LNCaP clone FGC (cell line): ENCODE data around the gene STMN1.

- RRBS, 2 experiments: 1 to 2% methylated on average over 23 of the region's 45 CpGs
These were observed 387 bp upstream of the MACO1 start for GRCh38 chr1:25430228-25430792.

DNA sequence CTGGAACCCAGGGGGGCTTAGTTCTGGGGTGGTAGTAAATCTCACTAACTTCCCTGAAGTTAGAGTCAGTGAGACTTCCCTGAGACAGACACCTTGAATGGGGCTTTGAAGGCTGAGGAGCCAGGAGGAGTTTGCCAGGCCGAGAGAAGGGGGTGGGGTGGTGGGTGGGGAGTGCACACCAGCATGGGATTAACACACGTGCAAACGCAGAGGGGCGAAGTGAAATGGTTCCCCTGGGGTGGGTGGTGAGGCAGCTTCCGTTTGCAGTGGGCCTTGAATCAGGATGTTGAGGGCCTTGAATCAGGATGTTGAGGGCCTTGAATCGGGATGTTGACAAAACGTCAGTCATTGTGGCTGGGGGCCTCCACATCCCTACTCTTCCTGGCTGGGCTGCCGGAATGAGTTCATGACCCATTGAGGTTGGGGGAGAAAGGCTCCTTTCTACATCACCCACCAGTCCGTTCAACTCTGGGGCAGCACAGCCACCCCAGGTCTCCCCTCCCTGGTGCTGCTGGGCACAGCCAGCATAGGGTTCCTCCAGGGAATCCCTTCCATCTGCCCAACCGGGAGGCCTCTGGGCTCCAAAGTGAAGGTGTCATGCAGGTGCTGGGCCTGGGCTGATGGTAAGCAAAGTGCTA is 16.6 kb downstream of the LDLRAP1 start:
- RRBS, 2 experiments: no CpG with 5 or more reads among the region's 10 CpGs

DNA sequence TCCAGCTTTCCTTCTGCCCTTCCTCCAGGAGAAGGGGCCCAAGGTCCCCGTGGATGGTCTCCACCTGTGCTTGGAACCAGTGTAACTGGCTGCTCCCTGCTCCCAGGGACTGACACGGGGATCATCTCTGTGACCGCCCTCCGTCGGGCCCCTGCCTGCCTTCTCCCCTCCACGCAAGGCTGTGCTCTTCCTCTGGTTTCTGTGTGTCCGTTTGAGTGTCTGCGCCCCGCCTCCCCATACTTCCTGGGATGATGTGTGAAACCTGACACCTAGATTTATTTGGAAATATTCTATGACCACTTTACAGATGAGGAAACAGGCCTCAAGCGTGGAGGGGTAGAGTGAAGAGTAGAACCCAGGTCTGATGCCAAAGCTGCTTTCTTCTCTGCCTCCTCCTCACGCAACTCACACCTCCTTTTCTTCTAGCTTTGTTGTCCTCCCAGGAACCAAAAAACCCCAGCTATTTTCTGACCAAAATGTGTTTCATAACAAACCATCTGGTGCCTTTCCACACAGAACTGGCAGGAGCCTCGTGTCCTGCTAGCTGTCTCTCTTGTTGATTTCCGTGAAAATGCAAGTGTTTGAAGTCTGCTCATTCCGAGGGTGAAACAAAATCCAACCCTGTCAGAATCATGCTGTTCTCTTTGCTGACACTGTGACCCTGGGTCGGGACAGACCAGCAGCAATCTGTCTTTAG is 24.4 kb downstream of the LDLRAP1 start:
- RRBS, 2 experiments: no CpG with 5 or more reads among the region's 15 CpGs

- RRBS, 2 experiments: no CpG with 5 or more reads among the region's 20 CpGs
These were observed 26.3 kb downstream of the LDLRAP1 start for GRCh38 chr1:25569392-25570415.

GRCh38 chr1:25619010-25619540 is 2.5 kb downstream of the MAN1C1 start:
- RRBS, 2 experiments: no CpG with 5 or more reads among the region's 9 CpGs

DNA sequence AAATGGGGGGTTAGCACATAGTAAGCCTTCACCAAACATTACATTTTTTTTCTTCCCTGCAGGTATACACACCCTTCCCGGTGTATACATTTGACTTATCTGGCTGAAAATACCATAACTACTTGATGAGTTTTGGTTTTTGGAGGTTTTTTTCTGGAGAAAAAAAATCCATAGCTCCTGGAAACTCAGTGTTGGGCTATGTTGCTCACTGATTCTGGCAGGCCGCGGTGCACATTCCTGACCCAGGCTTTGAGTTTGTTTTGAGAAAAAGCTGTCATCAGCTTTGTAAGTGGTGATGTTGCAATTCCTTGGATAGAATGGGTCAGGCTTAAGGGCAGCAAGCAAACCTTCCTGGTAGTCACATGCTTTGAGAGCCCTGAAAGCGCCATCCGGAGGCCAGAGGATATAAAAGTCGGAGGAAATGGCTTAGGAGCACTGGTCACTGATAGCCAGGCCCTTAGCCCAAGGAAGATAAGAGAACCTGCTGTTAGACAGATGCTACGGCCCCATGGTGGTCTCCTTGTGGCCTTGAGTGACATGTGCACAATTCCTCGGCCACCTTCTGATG is 78.4 kb downstream of the MAN1C1 start:
- RRBS, 2 experiments: no CpG with 5 or more reads among the region's 8 CpGs

DNA sequence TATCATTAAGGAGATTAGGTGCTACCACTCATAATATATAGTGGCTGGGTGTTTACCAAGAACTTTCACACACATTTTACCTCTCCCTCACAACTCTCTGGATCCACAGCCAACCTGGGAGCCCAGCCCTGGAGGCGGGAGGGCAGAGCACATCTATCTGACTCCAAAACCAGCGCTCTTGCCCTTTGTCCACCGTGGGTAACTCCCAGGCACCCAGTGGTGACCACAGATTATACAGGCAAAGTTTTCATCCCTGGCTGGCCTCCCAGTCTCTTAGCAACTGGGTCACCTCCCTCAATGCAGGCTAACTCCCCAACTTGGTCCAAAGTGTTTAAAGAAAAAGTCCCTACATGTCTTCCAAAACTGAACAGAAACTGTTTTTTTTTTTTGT is 2.4 kb downstream of the PAQR7 start:
- RRBS, 2 experiments: no CpG with 5 or more reads among the region's 3 CpGs

GRCh38 chr1:25906343-25906739 is at the start of gene STMN1:
STMN1 (minus strand) TSS chr1:25906419.
- RRBS, 2 experiments: 1 to 2% methylated on average over 6 to 8 of the region's 37 CpGs

- RRBS, 2 experiments: no CpG with 5 or more reads among the region's 8 CpGs
These were observed 1.3 kb upstream of the STMN1 start for GRCh38 chr1:25907468-25907941.

- RRBS, 2 experiments: no CpG with 5 or more reads among the region's 5 CpGs
These were observed 18.1 kb upstream of the PDIK1L start for GRCh38 chr1:26093593-26093914.

DNA sequence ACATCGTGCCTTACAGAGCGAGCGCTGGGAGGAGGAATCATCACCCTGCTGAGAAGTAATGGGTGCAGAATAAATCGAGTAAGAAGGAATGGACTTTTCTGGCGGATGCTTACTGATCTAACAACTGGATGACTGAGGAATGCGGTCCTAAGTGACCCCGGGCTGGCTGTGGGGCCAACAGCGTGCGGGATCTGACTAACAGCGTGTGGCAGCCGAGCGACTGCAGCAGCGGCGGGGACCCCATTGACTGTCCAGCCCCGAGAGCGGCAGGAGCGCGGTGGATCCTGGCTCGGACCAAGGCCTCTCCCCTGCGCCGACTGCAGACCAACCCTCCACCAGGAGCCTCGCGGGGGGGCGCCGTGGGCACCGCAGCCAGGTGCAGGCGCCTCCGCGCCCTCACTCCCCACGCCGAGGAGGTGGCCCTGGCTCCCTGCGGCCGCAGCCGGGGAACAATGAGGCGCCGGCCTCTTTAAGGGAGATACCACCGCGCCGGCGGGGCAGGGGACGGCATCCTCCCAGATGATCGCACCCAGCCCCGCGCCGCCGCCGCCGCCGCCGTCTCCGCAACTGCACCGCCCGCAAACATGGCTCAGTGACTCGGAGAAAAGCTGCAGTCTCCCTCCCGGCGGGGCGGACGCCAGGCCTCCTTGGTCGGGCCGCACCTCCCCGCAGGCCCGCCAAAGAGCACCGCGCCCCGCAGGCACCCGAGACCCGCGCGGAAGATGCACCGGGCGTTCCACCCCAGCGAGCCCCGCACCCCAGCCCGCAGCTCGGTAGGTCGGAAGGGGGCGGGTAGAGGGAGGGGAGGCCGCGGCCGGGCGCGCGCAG is 762 bp upstream of the PDIK1L start:
- RRBS, 2 experiments: under 1% methylated on average over 9 to 12 of the region's 83 CpGs

DNA sequence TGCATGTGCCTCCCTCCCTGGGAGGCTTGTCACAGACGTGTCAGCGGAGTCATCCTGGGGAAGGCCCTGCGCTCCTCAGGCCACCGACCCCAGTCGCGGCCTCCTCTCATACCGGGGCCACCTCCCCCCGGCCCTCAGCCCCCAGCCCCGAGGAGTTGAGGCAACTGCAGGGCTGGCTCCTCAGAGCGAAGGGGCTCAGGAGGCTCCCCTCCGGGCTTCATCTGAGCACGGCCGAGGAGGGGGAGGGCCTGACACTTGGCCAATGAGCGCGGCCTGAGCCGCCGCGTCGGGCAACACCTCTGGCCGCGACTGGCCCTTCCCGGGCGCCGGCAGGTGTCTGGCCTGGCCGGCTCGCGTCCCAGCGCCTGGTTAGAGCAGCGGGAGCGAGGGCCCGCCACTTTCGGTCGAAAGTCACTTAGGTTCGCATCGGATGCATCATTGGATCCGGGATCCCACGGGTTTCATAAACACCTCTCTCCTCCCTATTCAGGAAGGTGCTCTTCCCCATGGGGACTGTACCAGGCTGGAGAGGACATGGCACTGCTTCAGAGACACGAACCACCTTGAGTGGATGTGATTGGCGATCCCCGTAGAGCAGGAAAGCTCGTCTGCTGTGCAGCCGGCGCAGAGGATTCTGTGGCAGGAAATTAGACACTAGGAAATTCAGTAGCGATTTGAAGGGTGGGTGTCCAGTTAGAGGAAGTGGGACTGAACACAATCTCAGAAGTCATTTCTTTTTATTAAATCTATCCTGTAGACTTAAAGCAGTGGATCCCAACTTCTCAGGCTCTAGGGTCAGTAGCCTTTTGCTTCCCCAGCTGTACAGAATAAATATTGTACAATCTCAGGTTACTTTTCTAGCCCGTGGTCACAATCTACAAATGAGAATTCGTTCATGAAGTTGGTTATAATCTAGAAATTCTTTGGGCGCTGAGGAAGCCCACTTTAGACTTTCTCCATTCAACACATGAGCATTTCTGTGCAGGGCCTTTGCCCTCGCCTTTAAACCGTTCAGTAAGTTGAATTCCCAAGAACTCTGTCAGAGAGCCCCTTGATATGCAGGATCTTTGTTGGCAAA is 685 bp downstream of the PDIK1L start:
- RRBS, 2 experiments: under 1 to 1% methylated on average over 18 of the region's 49 CpGs

- RRBS, 2 experiments: no CpG with 5 or more reads among the region's 18 CpGs
These were observed 15.7 kb downstream of the PDIK1L start for GRCh38 chr1:26126972-26128014.

DNA sequence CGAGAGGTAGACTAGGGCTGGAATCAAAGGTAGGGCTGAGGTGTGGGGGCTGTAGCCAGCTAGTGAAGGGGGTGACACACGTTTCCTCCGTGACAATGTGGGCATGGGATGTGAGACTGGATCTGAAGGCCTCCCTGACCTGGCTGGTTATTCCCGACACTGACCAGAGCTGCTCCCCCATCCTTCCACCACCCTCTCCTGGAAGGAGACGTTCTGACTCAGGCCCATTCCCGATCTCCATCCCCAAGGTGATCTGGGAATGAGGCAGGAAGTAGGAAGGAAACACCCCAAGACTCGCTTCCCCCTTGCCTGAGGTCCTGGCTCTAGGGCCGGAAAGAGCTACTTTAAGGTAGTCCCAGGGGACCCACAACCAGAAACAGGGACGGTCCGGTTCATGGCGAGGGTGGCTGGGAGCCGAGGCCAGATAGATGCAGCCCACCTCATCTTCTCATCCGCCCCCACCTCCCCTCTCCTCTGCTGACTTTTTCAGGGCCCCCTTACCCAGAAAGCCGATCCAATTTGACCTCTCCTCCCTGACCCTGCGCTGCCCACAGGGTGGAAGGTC is 2.9 kb upstream of the FAM110D start:
- RRBS, 2 experiments: 60% methylated on average over 1 of the region's 15 CpGs; no CpG with 5 or more reads in 1 of the 2 experiments

GRCh38 chr1:26159163-26159498 is 252 bp downstream of the FAM110D start:
- RRBS, 2 experiments: no CpG with 5 or more reads among the region's 3 CpGs

DNA sequence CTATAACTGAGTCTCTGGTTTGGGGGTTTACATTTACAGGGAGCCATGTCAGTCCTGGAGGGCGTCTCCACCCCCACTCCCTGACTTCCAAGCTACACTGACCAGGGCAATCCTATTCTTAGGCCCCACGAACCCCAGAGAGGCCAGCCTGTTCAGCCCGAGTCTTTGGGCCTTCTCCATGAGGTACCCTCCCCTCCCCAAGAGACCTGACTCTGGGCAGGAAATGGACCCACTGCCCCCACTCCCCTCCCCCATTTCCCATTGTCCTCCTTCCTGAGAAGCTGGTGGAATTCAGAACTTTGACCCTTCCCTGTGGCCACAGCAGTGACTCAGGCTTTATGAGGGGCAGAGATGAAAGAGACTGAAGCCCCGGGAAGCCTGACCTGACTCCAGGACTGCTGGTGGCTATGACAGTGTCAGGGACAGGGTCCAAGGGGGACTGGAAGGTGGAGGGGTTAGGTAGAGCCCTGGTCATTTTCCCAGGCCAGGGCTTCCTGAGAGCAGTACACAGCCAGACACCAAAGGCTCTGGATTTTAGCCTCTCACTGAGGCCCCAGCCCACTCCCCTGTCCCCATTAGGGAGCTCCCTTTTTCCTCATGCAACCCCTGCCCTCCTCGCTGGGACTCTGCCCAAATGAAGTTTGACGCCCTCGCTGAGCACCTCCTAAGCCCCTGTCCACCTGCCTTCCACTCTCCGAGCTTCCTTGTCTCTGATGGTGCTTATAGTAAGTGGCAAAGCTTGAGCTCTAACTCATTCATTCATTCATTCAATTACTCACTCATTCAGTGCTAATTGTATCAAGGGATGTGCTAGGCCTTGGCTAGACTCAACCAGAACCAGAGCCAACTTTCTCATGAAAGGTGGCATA is 3.1 kb downstream of the CRYBG2 start:
- RRBS, 2 experiments: no CpG with 5 or more reads among the region's 8 CpGs

GRCh38 chr1:26409278-26409906 is 1.2 kb upstream of the LIN28A start:
- RRBS, 2 experiments: 0 to 6% methylated on average over 2 to 3 of the region's 15 CpGs

DNA sequence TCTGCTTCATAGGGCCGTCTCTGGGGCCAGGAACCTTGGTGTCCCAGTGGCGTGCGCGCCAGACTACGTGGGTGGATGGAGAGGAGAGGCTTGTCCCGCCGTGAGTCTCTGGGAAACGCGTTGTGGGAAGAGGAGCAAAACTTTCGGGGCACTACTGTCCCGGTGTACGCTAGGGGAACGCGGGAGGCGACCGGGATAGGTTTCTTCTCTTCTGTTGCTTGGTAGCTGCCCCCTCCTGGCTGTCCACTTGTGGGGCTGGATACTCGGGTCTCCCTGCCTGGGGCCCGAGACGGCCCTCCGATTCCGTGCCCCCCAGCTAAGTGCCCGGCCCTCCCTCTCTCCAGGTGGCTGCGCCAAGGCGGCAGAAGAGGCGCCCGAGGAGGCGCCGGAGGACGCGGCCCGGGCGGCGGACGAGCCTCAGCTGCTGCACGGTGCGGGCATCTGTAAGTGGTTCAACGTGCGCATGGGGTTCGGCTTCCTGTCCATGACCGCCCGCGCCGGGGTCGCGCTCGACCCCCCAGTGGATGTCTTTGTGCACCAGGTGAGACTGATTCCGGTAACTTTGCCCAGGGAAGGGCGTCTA is 516 bp downstream of the LIN28A start:
- RRBS, 2 experiments: 3 to 5% methylated on average over 13 of the region's 48 CpGs

- RRBS, 2 experiments: under 1 to 1% methylated on average over 13 of the region's 27 CpGs
These were observed 806 bp downstream of the HMGN2 start for GRCh38 chr1:26473139-26473352.

DNA sequence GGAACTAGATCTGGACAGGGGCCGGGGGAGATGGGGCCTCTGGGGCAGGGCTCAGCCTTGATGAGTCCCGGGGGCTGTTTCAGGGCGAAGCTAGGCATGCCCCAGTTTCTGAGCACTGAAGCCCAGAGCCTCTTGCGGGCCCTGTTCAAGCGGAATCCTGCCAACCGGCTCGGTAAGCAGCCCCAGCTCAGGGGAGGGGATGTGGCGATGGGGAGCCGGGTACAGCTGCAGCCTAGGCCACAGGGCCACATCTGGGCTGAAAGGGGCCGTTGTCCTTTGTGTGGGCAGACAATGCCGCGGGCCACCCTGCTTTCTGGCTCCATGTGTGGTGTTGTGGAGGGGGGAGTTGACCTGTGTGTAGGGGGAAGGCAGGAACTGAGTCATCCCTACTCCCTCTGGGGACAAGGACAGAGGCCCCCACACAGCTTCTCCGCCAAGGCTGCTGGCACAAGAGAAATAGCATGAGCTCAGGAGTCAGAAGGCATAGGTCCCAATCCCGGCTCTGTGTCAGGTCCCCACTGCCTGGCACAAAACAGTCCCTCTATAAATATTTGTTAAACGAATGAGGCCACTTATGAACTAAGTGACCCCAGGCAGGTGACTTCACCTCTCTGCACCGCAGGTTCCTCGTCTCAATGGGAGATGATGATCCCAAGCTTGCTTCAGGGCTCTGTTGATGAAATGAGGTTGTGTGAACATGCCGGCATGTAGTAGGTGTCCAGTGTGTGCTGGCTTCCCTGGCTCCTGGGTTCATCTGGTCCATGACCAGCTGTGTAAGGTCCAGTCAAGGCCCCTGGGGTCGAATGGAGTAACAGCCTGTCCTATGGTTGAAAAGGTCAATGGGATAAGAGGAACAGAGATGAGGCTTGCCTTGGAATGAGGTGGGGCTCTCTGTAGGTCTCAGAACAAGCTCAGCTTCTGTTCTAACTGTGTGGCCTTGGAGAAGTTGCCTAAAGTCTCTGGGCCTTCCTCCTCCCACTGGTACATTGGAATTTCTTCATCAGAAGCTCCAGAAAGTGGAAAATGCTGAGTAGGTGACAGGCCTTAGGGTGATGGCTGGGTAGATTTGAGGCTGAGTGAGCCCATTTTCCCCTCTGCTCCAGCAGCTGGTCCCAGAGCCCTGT is 26.3 kb downstream of the RPS6KA1 start:
- RRBS, 2 experiments: 91 to 94% methylated on average over 9 of the region's 19 CpGs